Smooth muscle cell (in vitro differentiated cells): ENCODE results near the gene PRPF6.

DNA sequence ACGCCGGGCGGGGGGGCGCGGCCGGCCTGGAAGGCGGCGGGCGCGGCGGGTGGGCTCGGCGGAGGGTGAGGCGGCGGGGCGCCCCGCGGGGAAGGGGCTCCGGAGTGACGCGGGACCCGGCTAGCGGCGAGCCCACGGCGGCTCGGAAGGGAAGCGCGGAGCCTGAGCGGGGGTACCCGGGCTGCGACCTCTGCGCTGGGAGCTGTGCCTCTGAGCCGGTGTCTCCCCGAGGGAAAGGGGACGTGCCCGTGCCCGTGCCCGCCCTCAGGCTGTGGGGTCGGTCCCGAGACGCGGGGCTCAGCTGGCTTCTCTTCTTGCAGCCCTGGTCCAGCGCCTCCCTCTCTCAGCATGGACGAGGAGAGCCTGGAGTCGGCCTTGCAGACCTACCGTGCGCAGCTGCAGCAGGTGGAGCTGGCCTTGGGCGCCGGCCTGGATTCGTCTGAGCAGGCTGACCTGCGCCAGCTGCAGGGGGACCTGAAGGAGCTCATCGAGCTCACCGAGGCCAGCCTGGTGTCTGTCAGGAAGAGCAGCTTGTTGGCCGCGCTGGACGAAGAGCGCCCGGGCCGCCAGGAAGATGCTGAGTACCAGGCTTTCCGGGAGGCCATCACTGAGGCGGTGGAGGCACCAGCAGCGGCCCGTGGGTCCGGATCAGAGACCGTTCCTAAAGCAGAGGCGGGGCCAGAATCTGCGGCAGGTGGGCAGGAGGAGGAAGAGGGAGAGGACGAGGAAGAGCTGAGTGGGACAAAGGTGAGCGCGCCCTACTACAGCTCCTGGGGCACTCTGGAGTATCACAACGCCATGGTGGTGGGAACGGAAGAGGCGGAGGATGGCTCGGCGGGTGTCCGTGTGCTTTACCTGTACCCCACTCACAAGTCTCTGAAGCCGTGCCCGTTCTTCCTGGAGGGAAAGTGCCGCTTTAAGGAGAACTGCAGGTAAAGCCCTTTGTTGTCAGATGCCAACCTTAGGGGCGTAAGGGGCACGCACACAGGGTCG, 690 bp downstream of the ZGPAT start:
- RAMPAGE, long total RNA = no peak

GRCh38 chr20:63746851-63747384, 7.3 kb downstream of the SLC2A4RG start:
- RAMPAGE, long total RNA = no peak

GRCh38 chr20:63847438-63848576, 13.5 kb upstream of the ABHD16B start:
- RAMPAGE, long total RNA = no peak

- RAMPAGE, long total RNA = no peak
Observed at GRCh38 chr20:63888852-63889905, 5.7 kb upstream of the DNAJC5 start.

- RAMPAGE, long total RNA = no peak
Observed at GRCh38 chr20:63942198-63943248, 13.7 kb downstream of the UCKL1 start.

DNA sequence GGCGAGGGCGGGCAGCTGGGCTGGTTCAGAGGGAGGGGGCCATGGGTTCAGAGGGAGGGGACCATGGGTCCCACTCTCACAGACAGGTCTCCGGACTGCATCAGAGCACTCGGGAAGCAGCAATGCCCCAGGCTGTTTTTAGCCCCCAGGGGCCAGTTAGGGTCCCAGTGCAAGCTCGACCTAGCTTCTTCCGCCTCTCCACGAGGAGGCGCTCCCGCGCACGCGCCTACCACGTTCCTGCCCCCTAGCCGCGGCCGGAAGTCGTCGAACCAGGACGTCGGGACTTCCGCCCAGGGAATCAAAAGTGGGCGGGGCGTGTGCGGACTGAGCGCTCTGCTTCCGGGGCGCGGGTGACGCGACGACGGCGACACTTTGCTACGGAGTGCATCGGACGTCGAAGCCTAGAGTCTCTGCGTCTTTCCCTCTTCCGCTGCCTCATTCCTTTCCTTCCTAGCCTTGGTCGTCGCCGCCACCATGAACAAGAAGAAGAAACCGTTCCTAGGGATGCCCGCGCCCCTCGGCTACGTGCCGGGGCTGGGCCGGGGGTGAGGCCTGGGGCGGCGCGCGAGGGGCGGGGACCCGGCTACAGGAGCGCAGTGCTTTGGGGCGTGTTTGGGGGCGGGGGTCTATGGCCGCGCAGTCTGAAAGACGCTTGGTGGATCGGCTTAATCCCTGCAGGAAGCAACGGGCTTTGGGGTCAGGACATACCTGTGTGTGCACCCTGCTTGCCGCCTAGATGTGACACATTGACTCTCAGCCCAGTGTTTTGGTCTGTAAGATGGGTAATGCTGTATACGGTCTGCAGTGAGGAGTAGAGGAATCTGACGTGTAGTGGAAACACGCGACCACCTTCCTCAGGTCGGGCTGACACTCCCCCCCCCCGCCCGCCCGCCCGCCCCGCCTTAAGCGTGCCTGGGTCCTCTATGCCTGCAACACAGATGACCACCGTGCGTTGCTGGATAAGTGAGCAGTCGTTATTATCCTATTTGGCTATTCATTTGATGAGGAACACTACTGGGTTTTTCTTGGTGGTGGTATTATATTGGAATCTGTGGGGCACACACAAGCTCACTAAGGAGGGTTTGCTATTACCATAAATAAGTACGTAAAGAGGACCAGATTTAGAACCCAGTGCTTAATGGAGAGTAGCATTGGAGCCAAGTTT, at the start of gene PRPF6:
Gene PRPF6 (plus strand): TSS at position 361 of the 1,165 bp plus-strand sequence.
- RAMPAGE, long total RNA = start-site peak on the plus strand centred at position 435 of the sequence, 157 bp wide, 1,722 and 450 reads in 2 replicates

- RAMPAGE, long total RNA = no peak
Observed at GRCh38 chr20:64052256-64052613, 2.8 kb upstream of the SOX18 start.

- RAMPAGE, long total RNA = no peak
Observed at GRCh38 chr20:64055613-64056393, 6.4 kb upstream of the SOX18 start.

DNA sequence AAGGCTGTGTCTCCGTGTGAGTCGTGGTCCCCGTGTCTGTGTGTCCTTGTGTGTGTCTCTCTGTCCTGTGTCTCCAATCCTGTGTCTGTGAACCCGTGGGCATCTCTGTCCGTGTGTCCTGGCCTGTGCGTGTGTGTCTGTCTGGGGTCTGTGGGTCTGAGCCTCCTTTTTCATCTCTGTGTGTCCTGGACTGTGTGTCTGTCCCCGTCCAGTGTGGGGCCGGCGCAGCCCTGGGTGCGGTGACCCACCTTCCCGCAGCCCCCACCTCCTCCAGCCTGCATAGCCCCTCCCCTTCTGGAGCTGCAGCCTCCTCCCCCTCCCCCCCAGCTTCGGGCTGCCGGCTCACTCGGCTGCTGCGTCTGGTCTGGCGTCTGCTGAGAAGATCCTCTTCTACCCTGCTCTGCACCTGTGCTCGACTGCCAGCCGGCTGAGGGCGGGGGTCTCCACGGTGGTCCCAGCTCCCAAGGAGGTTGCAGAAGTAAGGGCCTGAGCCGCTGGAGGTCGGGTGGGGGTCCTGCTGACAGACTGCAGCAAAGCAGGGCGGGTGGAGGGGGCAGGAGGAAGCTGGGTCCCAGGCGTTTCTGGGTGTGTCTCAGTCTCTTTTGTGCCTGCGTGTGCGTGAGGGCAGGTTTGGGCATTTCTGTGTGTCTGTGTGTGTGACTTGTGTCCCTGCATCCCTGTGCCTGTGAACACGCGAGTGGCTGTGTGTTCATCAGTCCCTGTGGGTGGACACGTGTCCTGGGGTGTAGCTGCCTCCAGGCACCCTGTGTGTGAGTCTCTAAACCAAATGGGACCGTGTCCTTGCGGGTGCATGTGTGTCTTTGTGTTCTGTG, 7.7 kb upstream of the LKAAEAR1 start:
- RAMPAGE, long total RNA = no peak

DNA sequence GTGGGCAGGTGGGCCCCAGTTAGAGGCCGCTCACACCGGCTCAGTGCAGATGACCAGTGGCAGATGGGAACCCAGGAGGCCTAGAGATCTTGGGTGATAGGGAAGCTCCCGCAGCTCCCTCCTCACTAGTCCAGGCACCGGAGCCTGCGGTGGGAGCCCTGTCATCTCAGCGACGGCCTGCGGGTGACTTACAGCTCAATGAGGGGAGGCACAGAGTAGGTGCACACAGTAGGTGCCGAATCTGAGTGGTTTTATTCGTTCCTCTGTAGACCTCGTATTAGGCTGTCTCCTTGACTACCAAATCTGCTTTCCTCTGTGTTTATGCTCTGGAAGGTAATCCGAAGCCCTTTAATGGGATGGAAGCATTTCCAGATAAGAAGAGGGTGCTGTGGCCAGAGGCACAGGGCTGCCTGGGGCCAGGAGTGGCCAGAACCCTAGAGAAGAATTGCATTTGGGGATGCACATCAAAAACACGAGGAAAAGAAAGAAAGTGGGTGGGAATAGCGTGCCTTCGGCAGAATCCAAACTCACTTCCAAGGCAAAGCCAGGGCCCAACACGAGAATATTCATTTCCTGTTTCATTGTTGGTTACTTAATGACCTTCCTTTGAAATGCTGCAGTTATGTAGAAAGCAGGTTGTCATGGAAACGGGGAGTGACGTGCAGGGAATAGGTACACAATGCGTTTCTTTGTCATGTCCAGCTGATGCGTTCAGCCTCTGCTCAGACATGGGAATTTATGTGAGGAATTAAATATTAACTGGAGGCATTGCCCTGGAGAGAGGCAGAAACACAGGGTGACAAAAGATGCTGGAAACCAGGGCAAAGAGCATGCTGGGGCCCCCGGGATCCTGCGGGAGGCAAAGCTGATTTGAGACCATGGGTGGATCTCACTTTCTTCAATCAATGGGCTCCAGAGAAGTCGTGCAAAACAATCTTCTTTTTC, 24.7 kb downstream of the MYT1 start:
- RAMPAGE, long total RNA = no peak

- RAMPAGE, long total RNA = no peak
Observed at GRCh38 chr20:64223507-64223908, 32.0 kb upstream of the PCMTD2 start.

- RAMPAGE, long total RNA = no peak
Observed at GRCh38 chr20:64257116-64257684, 1.7 kb downstream of the PCMTD2 start.

GRCh38 chr20:64271204-64272024, 15.9 kb downstream of the PCMTD2 start:
- RAMPAGE, long total RNA = no peak